Mesothelial cell of epicardium (in vitro differentiated cells): ENCODE measurements around a stretch of chr1.

DNA sequence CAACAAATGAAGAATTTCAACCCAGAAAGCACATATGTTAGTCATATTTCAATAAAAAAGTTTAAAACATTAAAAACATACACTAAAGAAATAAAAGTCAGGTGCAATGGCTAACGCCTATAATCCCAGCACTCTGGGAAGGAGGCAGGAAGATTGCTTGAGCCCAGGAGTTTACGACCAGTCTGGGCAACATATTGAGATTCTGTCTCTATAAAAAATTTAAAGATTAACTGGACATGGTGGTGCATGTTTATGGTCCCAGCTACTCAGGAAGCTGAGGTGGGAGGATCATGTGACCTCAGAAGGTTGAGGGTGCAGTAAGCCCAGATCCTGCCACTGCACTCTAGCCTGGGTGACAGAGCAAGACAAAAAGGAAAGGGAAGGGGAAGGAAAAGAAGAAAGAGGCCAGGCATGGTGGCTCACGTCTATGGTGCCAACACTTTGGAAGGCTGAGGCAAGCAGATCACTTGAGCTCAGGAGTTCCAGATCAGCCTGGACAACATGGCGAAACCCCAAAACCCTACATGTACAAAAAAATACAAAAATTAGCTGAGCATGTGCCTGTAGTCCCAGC, 88.5 kb upstream of the HP1BP3 start:
- PRO-cap, result no peak

- PRO-cap, result no peak
Measured at GRCh38 chr1:20980205-20980564, 193.1 kb upstream of the HP1BP3 start.

DNA sequence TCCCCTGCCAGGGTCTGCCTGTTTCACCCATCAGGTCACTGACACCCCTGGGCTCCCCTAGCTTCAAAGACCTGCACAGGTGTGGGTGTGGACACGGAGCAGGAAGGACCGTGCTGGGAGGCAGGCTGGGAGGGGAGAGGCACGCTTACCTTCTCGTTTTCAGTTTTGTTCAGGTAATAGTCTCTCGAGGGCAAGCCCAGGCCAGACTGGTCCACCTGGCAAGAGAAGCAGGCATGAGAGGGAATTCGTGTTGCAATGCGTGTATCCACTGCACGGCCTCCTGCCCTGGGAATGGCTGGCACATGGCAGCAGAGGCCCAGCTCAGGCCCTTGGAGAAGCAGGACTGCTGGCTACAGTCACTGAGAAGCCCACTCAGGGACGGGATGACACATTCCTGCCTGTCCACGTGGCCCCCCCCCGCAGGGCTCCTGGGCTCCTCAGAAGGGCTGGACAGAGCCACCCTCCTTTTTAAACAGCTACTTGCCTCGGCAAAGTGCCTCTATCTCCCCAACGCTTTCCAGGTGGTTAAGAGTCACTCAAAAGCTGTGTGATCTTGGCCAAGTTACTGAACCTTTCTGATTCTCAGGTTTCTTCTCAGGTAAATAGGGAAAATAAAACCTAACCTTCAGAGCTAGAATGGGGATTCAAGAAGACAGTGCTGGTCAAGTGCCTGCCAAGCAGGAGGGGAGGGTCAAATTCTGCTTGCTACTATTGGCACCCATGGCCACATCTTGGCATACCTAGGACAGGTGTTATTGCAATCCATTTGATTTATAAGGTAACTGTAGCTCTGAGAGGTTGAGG, 32.7 kb downstream of the ECE1 start:
- PRO-cap, result no peak

- PRO-cap, result no peak
Measured at GRCh38 chr1:21298694-21299456, 8.6 kb upstream of the ECE1 start.

GRCh38 chr1:21346257-21346374, 55.9 kb upstream of the ECE1 start:
- PRO-cap, result no peak

- PRO-cap, result no peak
Measured at GRCh38 chr1:21537354-21538220, 28.4 kb downstream of the ALPL start.

DNA sequence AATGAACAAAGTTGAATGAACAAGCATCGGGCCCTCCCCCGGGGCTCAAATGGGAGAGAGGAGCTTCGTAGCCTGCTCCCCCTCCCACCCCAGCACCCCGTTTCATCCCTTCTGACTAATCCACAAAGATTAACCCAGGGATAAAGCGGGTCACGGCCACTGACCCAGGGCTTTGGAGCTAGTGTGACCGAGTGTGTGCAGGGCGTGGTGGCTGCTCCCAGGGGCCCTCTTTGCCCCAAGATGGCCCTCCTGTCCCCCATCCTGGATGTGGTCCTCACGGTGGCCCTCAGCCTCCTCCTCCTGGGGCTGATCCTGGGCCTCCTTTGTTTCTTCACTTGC, 37.9 kb downstream of the ALPL start:
- PRO-cap, result no peak

- PRO-cap, result no peak
Measured at GRCh38 chr1:21574464-21575305, 65.5 kb downstream of the ALPL start.

DNA sequence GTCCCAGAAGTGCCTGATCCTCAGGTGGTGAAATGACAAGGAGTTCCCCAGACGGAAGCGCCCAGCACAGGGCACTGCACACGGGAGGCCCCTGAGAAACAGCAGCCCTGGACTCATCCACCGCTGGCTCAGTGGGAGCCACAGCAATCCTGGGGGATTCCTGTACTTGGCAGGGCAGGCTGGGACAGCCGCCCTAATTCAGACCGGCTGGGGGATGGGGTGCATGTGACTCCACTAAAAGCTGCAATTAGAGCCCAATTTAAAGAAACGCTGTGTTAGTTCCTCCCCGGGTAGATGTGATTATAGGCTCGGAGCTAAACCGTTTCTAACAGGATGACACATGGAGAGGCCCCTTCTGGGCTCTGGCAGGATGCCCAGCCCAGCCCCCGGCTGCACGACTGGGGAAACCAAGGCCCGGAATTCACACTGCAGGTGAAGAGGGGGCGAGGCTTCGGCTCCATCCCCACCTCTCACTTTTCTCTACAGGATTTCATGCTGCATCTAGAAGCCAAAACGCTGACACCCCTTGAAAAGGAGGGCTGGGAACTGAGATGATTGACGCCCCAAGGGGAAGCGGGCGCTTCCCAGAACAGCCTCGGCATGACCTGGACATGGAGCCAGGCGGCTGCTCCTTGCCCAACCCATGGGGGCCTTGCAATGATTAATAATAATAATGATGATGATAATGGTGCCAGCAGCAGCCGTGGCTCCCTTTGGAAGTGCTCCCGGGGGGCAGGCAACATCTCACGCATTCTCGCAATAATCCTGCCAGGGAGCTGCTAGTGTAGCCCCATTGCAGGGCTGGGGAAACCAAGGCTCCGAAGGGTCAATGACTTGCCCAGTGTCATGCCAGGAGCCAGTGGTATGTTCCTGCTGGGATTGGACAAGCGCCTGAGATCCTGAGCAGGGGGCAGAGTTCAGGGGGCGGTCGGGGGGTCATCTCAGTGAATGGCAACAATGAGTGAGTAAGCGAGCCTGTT, 78.4 kb downstream of the RAP1GAP start:
- PRO-cap, result no peak

- PRO-cap, result unidirectional peak, minus-strand start at chr1:21622554
Measured at GRCh38 chr1:21622327-21622868, 46.8 kb downstream of the RAP1GAP start.

DNA sequence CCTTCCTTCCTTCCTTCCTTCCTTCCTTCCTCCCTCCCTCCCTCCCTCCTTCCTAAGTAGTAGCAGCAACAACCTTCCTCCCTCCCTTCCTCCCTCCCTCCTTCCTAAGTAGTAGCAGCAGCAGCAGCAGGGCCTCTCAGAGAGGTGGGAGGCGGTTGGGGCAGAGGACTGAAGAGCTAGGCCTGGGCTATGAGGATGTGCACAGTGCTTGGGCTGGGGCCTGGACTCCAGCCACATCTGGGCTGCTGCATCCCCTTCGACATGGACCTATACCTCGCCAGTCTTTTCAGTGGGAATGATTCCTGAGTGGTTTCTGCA, 15.6 kb downstream of the RAP1GAP start:
- PRO-cap, result no peak

GRCh38 chr1:21823856-21824935, 12.1 kb downstream of the LDLRAD2 start:
- PRO-cap, result no peak

- PRO-cap, result no peak
Measured at GRCh38 chr1:21844075-21844434, 32.0 kb downstream of the LDLRAD2 start.

GRCh38 chr1:21898373-21899123, 38.6 kb downstream of the HSPG2 start:
- PRO-cap, result no peak

GRCh38 chr1:21899701-21900722, 37.1 kb downstream of the HSPG2 start:
- PRO-cap, result no peak

DNA sequence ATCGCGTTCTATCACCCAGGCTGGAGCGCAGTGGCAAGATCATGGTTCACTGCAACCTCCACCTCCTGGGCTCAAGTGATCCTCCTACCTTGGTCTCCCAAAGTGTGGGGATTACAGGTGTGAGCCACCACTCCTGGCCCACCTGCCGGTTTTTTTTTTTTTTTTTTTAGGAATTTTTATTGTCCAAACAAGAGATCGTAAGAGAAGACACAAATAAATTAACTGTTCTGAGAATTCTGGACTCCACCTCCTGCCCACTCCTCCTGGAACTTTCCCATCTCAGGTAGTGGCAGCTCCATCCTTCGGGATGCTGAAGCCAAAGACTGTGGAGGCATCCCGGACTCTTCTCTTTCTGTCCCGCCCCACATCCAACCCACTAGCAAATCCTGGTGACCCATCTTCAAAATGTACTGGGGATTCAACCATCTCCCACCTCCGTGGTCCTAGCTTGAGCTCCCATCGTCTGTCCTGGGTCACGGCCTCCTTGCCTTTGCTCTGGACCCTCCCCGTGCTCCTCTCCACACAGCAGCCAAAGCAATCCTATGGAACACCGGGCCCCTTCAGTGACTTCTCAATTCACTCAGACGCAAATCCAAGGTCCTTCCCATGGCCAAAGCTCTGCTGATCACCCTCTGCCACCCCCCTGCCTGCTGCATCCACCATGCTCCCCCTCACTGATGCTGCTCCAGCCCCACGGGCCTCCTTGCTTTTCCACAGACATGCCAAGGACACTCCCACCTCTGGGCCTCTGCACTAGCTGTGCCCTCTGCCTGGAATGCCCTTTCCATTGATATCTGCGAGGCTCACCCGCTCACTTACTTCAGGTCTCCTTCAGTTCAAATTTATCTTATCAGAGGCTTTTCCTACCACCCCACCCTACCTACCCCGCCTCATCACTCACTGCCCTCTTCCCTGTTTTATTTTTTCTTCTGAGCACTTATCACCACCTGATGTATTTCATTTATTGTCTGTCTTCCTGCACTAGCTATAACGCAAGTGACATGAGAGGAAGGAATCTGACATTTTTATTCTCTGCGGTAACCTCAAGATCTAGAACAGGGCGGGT, 7.3 kb downstream of the HSPG2 start:
- PRO-cap, result no peak

DNA sequence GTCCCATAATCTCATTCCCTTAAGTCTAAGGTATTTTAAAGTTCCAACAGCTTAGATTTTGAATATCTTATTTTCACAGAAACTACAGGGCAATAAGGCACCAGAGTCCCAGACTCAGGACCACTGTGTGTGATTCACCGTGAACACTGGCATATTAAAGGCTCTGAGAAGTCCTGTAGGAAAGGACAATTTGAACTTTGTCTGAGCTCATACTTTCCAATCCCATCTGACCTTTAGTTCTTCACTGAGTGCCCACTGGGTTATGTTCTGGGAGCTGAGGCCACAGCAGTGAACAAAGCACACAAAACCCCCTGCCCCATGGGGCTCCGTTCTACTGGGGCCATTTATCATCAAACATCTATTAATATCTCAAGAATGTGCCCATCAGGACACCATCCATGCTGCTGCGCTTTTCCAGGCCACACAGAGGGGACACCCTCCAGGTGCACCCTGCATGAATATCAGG, 3.6 kb upstream of the CELA3B start:
- PRO-cap, result no peak

- PRO-cap, result no peak
Measured at GRCh38 chr1:22024753-22025327, 23.4 kb downstream of the CELA3A start.

DNA sequence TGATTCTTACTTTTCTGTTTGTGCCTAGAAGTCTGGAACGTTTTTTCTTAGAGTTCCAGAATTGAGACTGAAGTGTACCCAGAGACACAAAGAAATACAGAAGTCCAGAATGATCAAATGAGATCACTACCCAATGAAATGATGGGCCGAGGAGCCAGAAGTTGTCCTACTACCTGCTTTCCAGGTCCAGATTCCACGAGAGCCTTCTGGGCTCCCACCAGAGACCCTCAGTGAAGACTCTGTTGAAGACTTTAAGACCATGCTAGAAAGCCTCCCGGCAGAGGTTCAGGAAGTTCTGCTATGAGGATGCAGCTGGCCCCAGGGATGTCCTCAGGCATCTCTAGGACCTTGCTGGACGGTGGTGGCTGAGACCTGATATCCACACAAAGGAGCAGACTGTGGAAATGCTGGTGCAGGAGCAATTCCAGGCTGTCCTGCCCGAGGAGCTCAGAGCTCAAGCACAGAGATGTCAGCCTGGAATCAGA, 22.2 kb upstream of the CDC42 start:
- PRO-cap, result no peak

DNA sequence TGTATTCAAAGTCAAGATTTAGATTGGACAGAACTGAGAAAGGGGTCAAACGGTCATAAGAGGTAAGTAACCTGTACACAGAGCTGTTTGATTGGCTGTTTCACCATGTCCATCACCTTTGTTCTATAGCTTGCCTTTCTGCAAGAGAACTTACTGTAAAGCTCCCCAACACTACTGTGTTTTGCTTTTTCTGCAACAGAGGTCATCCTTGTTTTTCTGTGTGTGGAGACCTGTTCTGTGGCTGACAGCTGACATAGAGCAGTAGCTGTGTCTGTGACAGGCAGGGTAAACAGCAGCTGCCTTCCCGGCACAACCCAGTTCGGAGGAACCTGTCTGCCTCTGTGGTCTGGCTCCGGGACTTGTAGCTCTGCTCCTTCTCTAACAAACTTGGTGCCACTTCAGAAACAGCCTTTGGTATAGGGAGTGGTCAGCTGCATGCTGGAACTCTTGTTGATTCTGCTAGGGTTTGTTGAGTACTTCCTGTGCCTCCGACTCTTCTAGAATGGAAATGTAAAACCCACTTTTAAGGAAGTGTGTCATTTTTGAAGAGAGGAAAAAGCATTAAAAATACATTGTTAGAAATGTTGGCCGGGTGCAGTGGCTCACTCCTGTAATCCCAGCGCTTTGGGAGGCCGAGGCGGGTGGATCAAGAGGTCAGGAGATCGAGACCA, 21.0 kb upstream of the CDC42 start:
- PRO-cap, result no peak